HL-60 (cell line): ENCODE measurements around a stretch of chr2.

GRCh38 chr2:87454005-87454352, 293.9 kb upstream of the PLGLB2 start:
- RRBS = no CpG with 5 or more reads among the region's 1 CpG

DNA sequence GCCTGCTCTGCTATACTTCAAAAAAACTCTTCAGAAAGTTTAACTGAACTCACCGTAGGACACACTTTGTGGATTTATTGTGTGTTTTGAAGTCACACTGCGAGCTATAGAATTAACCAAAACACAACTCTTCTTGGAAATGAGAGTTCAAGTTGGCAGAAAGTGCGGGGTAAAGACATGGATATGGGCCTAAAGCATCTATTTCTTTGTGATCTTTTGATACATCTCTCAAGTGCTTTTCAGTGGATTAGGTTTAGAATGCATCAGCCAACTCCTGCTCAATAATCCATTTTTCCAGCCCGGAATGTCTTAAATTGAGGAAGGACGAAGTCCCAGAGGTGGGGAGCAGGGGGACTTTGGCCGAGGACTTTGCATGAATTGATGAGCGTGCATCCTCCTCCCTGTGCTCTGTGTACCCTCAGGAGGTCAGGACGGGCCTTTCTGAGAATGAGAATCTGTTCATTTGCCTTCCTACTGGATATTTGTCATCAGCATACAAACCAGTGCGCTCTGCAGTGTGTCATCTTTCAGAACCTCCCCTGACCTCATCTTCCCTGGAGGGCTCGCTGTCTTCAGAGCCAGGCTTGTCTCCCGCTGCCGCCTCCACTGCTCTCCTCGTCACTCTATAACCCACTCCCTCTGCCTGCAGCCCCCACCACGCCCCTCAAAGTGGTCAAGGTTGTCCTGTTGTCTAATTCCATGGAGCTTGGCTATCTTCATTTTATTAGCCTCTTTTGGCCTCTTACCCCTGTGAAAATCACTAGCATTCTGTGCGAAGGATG, 2.6 kb downstream of the PLGLB2 start:
- RRBS = no CpG with 5 or more reads among the region's 15 CpGs

- RRBS = no CpG with 5 or more reads among the region's 8 CpGs
Observed at GRCh38 chr2:88099660-88100348, 28.1 kb downstream of the FABP1 start.

- RRBS = no CpG with 5 or more reads among the region's 3 CpGs
Observed at GRCh38 chr2:88125163-88125994, 2.5 kb downstream of the FABP1 start.

DNA sequence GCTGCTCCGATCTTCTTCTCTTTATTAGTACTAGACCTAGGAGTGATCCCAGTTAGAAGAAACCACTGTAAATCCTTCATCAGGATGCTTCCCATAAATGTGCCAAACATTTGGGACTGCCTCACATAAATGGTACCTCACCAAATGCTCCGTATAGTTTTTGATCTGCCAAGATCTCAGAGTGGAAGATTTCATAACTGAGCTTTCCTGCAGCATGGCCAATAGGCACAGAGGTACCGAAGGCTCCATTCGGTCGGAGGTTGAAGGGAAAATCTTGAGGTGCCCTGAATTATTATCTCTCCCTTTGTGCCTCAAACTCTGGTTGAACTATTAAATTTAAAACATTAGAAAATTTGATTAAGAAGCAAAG, 10.5 kb upstream of the FABP1 start:
- RRBS = no CpG with 5 or more reads among the region's 5 CpGs

- RRBS = no CpG with 5 or more reads among the region's 3 CpGs
Observed at GRCh38 chr2:88265670-88265938, 95.5 kb downstream of the THNSL2 start.

DNA sequence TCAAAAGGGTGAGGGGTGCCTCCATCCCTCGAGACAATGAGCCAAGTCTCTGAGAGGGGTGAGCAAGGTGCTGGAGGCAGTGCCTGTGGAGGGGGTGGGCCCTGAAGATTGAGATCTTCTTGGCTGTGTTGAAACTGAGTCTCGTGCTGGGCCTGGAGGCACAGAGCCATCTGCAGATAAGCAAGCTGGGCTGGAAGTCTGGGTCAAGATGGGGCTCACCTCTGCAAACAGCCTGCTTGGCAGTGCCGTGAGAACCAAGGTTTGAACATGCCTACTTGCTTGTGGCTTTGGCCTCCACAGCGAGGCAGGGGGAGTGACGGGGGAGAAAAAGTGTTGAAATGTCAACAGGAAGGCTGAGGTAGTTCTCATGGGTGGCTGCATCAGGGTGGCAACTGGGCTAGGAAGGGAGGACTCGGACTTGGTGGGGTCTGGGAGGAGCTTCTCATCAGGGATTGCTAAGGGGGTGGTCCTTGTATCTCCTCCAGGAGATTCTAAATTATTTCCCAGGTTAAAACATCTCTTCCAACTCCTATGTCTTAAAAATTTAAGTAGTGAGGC, 99.7 kb downstream of the THNSL2 start:
- RRBS = no CpG with 5 or more reads among the region's 6 CpGs

DNA sequence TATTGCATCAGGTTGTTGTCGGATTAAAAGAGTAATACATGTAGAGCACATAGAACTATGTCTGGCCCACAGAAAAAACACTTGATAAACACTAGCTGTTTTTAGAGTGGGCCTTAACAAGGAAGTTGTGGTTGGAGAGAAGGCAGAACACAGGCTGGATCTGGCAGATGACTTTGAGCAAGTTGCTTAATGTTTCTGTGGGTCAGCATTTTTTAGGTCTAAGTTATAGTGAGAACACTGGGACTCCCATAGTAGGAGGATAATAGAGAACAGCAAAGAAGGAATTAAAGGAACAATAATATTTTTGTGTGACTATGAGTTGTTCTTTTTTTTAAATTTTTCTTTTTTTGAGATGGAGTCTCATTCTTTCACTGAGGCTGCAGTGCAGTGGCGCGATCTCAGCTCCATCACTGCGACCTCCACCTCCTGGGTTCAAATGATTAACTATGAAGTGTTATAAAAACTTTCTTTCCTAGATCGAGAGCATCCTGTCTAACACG, 111.8 kb downstream of the THNSL2 start:
- RRBS = no CpG with 5 or more reads among the region's 6 CpGs

DNA sequence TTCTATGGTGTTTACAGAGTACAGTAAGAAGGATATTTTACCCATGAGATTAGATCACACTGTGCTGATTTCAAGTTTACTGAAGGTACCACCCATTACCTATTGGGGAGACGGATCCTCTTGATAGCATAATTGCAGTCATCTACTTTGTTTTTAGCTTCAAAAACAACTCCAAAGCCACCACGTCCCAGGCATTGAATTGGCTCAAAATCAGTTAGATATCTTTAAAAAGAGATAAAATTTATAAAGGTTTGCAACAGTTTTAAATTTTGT, 47.9 kb downstream of the EIF2AK3 start:
- RRBS = no CpG with 5 or more reads among the region's 2 CpGs

- RRBS = no CpG with 5 or more reads among the region's 11 CpGs
Observed at GRCh38 chr2:88623980-88624350, 3.3 kb downstream of the EIF2AK3 start.

GRCh38 chr2:88754139-88754750, 62.8 kb downstream of the RPIA start:
- RRBS = no CpG with 5 or more reads among the region's 2 CpGs

- RRBS = no CpG with 5 or more reads among the region's 16 CpGs
Observed at GRCh38 chr2:88859280-88859950, 167.9 kb downstream of the RPIA start.

- RRBS = no CpG with 5 or more reads among the region's 6 CpGs
Observed at GRCh38 chr2:89085429-89086008, 394.0 kb downstream of the RPIA start.

GRCh38 chr2:89947269-89947741, 1255.8 kb downstream of the RPIA start:
- RRBS = no CpG with 5 or more reads among the region's 2 CpGs

GRCh38 chr2:94208151-94208712, 378.9 kb upstream of the AQP7B start:
- RRBS = no CpG with 5 or more reads among the region's 78 CpGs

DNA sequence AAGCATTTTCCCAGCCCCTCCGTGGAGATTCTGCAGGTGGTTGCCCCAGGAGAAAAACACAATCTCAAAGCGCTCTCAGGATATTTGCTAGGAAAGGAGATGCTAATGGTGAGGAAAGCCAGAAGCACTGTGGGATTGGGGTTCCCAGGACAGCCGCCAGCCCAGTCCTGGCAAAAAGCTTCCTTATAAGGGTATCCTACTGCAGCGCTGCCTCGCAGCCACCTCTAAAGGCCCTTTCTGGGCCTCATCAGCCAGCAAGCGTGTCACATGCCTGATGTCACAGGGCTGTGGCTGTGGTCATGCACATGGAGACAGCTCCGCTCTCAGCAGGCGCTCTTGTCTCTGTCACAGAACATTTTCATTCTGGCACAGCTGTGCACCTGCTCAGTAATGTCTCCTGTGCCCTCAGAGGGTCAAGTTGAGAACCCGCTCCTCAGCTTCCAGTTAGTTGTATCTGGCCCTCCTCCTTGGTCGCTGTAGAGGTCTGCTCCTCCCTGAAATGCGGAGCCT, 17.7 kb upstream of the MAL start:
- RRBS = no CpG with 5 or more reads among the region's 11 CpGs

DNA sequence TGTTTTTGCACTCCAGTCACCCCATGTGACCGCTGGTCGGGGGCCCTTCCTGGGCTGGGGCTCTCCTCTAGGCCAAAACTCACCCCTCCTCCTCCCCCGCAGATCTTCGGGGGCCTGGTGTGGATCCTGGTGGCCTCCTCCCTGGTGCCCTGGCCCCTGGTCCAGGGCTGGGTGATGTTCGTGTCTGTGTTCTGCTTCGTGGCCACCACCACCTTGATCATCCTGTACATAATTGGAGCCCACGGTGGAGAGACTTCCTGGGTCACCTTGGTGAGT, 22.3 kb downstream of the MAL start:
- RRBS = no CpG with 5 or more reads among the region's 7 CpGs

DNA sequence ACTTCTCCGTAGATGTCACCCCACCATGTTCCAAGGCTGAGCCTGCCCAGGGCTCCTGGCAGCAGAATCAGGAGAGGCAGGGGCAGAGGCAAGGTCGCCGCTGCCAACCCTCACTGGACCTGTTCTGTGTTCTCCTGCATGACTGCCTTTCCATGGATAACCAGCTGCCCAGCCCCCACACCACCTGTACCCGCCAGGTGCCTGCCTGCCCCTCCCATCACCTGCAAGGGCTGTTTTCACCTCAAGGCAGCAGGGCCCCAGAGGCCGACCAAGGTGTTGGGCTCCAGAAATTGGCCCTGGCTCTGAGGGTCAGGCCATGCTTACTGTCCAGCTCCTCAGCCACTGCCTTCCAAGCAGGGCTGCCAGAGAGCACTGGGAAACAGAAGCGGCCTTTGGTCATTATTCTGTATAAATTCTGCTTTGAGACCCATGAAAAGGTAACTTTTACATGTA, 22.7 kb downstream of the MAL start:
- RRBS = no CpG with 5 or more reads among the region's 6 CpGs

DNA sequence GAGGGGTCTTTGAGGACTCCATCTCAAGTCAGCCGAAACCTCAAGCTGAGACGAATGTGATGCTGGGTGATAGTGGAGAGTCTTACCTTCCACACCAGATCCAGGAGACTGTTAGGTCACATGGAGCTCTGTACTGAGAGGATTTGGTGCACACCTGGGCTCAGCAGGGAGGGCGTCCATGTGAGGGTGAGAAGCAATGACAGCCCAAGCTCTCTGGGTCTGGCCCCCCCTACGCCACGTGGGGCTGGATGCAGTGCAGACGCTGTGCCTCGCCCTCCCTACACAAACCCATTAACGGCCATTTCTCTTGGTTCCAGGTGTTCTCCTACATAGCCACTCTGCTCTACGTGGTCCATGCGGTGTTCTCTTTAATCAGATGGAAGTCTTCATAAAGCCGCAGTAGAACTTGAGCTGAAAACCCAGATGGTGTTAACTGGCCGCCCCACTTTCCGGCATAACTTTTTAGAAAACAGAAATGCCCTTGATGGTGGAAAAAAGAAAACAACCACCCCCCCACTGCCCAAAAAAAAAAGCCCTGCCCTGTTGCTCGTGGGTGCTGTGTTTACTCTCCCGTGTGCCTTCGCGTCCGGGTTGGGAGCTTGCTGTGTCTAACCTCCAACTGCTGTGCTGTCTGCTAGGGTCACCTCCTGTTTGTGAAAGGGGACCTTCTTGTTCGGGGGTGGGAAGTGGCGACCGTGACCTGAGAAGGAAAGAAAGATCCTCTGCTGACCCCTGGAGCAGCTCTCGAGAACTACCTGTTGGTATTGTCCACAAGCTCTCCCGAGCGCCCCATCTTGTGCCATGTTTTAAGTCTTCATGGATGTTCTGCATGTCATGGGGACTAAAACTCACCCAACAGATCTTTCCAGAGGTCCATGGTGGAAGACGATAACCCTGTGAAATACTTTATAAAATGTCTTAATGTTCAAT, 27.8 kb downstream of the MAL start:
- RRBS = no CpG with 5 or more reads among the region's 25 CpGs

DNA sequence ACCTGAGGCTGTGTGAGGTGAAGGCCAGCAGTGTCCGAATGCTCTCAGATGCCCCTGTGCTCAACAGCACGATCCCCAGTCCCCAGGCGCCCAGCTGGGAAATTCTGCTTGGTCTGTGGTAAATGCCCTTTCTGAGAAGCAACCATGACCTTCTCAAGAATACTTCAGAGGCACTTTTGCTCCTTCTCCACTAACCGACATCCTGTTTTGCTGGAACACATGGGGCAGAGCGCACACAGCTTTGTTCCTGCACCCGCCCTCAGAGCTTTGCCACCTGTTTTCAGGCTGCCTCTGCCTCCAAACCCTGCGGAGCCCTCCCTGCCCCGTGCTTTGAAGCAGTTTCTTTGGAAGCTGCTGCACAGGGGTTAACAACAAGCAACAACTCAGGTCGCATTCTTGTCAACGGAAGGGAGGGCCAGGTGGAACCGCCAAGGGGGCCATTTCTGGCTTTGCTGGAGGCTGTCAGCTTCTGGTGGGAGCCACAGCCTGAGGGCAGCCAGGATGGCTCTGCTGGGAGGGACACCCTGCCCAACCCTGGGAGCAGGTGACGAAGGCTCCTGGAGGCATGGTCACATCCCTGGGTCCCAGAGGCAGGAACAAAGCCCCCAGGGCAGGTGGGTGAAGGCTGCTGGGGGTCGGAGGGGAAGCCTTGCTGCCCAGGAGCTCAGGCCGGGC, 46.9 kb downstream of the MRPS5 start:
- RRBS = 88% methylated on average over 1 of the region's 14 CpGs